Ileum (tissue), 1 donor: ENCODE measurements around a stretch of chr6.

- PRO-cap, result no peak
Observed at GRCh38 chr6:169922149-169922810, 170.9 kb downstream of the ERMARD start.

GRCh38 chr6:170046054-170046568, 244.8 kb downstream of the DLL1 start:
- PRO-cap, result no peak

GRCh38 chr6:170085769-170086218, 205.1 kb downstream of the DLL1 start:
- PRO-cap, result no peak

DNA sequence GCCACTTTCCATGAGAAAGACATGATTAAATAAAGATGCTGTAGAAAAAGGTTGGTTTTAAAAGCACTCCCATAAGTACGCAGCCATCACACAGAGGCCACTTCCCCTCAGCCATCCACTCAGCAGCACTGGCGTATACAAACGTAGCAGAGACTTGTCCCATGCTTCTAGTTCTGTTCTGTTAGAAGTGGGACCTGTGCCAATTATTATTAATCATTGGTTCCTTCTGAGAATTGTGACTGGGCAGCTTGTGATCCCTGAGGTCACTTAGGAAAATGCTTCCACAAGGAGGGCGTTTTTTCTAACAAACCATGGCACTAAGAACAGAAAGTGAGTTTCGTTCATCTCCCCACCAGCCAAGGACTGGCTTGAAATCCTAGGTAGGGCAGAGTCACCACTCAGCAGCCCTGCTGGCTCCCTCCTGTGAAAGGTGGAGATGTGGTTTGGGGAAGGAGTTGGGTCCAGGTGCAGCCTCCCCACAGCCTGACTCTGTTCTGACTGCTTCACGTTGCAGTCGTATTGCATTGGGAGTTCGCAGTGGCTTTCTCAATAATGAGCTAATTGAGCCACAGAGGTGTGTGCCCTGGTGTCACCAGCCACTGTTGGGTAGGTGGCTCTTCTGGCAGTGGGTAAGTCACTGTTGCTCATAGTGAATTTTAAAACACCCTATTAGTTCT, 54.0 kb downstream of the FAM120B start:
- PRO-cap, result no peak

DNA sequence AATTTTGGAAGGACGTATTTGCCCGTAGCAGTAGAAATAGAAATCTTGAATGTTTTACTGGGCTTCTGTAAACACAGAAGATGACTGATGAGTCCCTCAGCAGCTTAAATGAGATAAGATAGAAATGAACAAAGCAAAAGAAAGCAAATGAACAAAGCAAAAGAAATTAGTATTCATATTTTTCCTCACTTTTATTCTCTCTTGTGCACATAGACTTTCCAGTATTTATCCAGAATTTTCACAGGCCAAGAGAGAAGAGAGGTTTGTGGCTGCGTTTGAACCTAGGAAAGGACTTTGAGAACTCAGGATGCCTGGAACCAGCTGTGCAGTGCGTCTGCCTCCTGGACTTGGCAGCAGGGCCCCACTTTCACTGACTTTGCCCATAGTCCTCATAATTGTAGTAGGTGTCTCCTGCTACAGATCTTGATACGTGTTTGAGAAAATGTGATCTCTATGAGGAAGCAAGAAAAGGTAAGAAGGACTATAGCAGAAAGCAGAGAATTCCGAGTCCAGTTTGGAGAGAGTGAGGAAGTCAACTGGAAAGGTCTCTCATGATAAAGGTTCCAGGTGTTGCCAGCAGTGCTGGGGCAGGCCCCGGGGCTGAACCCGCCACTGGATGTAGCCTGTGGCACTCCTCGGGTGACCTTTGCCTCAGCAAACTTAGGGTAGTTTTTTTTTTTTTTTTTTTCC, 62.6 kb downstream of the FAM120B start:
- PRO-cap, result no peak

DNA sequence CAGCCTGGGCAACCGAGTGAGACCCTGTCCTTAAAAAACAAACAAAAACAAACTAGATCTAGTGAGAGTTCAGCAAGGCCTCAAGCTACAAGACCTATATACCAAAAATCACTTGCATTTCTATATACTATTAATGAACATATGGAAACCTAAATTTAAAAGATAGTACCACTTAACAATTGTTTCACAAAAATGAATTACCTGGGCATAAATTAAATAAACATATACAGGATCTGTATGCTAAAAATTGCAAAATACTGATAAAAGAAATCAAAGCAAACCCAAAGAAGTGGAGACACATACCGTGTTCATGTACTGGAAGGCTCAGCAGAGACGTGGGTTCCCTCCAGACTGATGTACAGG, 75.8 kb downstream of the FAM120B start:
- PRO-cap, result no peak

DNA sequence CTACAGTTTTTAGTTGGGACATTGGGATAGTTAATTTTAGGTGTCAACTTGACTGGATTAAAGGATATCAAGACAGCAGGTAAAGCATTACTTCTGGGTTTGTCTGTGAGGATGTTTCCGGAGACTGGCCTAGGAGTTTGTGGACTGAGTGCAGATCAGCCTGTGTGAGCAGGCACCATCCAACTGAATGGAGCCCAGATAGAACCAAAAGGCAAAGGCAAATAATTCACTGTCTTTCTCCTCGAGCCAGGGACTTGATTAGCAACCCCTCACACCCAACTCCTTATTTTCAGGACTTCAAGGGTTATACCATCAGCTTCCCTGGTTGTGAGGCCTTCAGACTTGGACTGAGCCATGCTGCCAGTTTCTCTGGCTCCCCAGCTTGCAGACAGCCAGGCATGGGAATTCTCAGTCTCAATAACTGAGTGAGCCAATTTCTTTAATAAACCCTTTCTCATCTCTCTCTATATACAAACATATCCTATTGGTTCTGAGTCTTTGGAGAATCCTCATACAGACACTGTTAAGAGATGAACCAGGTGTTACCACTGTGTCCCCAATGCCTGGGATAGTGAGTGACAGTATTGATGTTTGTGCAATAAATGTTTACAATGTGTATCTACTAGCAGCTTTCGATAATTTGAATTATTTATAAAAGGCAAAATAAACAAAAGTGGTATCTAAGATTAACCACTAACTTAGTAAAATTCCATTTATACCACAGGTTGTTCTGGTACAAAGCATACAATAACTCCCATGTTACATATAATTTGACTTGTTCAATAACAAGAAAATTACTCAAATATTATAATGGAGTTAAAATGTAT, 19.2 kb downstream of the PSMB1 start:
- PRO-cap, result no peak